Duodenum (tissue), 1 donor: ENCODE results near the gene PHGDH.

- PRO-cap, result no peak
Observed at GRCh38 chr1:117363377-117364429, 3.5 kb upstream of the MAN1A2 start.

DNA sequence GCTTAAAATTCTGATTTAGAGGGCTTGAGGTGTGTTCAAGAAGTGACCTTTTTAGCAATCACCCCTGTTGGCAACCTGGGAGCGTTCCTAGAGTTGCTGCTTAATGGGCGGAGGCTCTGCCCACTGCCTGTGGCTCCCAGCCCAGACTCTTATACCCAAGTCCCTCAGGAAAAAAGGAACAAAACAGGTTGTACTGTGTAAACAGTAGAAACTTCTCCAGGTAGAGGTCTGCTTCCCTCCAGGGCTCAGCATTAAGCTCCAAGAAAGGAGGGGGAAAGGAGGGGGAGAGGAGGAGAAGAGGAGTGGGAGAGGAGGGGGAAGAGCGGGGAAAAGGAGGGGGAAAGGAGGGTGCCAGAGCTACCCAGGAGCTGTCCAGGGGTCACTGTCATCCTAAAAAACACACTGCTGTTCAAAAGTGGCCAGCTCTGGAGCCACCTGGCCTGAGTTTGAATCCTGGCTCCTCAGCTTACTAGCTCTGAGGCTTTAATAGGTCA, 14.5 kb upstream of the TENT5C start:
- PRO-cap, result no peak

DNA sequence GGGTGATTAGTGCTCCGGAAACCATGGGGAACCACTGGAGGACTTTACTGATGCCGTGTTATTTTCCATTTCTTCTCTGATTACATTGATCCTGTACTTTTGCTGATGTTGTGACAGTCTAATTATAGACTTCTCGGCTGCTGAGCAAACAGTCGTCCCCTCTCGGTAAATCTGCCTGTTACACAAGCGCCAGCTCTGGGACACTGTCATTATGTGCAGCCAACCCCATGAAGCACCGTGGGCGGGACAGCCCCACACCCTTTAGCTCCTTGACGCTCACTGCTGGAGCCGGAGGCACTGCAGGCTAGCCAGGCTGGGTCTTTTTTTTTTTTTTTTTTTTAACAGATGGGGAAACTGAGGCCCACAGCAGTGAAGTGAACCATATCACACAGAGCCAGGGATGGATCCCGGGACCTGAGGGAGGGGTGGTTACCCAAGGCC, 6.0 kb upstream of the TENT5C start:
- PRO-cap, result no peak

- PRO-cap, result no peak
Observed at GRCh38 chr1:117632938-117633216, 27.0 kb downstream of the TENT5C start.

- PRO-cap, result no peak
Observed at GRCh38 chr1:117930439-117931075, 1.0 kb downstream of the WDR3 start.

GRCh38 chr1:118852212-118852411, 136.0 kb downstream of the TBX15 start:
- PRO-cap, result no peak

DNA sequence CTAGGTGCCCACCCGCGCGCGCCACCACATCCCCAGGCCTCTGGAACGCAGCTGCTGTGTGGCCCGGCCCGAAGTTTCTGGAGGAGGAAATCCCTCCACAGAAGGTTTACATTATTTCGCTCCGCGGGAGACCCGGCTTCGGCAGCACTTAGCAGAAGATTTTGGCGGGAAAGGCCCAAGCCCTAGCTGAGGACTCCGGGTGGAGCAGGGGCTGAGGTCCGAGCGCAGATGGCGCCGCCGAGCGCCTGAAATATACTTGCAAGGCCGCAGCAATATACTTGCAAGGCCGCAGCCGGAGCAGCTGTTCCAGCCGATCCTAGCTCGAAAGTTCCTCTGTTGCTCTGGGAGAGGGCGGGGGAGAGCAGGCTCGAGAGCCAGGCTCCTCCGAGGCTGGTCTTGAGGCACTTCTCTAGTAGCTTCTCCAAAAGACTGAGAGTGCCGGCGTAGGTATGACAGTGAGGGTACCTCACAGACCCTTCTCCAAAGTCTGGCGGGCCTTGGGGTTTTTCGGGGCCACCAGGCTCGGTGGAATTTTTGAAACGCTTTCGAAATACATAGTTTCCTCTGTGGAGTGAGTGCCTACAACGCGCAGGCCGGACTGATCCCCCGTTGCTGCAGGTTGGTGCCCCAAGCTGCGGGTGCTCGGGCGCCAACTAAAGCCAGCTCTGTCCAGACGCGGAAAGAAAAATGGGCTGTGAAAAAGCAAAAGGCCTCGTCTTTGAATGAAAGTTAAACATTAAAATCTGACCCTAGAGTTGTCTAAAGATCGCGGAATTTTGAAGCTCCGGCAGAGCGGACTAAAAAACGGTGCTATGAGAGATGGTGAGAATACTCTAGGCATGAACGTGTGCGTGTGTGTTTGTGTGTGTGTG, 3.7 kb downstream of the TBX15 start:
- PRO-cap, result no peak

GRCh38 chr1:119046681-119047470, 58.7 kb upstream of the TBX15 start:
- PRO-cap, result no peak

- PRO-cap, result no peak
Observed at GRCh38 chr1:119177395-119177877, 37.0 kb upstream of the WARS2 start.

- PRO-cap, result no peak
Observed at GRCh38 chr1:119646542-119646951, 1.5 kb downstream of the ZNF697 start.

DNA sequence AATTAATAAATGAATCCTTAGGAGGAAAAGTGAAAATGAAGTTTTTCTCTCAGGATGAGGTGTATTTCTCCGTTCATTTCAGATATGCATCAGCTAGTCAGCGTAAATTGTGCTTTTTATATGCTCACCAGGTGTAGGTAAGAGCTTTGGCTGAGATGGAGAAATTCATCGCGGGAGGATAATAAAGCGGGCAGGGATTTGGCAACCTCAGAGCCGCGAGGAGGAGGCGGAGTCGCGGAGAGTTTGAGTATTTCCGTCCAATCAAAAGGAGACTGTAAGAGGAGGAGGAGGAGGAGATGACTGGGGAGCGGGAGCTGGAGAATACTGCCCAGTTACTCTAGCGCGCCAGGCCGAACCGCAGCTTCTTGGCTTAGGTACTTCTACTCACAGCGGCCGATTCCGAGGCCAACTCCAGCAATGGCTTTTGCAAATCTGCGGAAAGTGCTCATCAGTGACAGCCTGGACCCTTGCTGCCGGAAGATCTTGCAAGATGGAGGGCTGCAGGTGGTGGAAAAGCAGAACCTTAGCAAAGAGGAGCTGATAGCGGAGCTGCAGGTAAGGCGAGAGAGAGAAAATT, at the start of gene PHGDH:
Gene PHGDH, plus strand, starts transcription at position 329 of the 577 bp plus-strand sequence.
- PRO-cap, result unidirectional peak, plus-strand start at position 279 of the sequence; unidirectional peak, plus-strand start at position 331 of the sequence

DNA sequence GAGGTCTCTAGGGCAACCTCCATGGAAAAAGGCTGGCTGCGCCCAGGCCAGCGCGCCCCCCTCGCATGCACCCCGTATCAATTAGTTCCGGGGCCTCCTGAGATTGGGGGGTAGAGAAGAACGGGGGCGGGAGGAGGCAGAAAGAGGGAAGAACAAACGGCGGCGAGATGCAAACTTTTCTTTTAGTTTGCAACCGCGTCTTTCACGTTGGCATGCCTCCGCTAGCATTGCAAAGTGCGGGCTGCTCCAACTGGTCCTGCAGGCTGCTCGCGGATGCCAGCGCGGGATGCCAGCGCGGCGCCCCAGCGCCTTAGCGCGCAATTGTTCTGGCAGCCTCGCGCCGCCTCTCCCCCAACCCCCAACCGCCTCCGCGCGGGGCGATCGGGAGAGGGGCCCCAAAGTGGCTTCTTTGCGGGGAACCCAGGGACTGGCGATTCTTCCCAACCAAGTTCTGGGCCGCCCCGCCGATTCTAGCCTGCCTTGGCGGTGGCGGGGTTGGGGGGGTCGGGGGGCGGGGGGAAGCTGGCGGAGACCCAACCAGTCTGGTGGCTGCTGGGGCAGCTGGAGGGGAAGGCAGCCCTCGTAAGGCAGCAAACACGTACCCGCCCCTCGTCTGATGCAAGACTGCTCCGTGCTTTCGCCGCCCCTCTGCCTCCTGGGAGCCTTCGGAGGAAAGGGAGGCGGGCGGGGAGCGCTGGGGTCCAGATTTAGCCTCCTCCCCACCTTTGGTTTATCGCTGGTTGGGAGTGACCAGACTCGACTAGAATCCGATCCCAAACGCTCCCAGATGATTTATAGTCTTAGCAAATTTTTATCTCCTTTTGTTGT, 663 bp downstream of the PHGDH start:
- PRO-cap, result no peak

- PRO-cap, result no peak
Observed at GRCh38 chr1:119744774-119745726, 23.7 kb downstream of the HMGCS2 start.

DNA sequence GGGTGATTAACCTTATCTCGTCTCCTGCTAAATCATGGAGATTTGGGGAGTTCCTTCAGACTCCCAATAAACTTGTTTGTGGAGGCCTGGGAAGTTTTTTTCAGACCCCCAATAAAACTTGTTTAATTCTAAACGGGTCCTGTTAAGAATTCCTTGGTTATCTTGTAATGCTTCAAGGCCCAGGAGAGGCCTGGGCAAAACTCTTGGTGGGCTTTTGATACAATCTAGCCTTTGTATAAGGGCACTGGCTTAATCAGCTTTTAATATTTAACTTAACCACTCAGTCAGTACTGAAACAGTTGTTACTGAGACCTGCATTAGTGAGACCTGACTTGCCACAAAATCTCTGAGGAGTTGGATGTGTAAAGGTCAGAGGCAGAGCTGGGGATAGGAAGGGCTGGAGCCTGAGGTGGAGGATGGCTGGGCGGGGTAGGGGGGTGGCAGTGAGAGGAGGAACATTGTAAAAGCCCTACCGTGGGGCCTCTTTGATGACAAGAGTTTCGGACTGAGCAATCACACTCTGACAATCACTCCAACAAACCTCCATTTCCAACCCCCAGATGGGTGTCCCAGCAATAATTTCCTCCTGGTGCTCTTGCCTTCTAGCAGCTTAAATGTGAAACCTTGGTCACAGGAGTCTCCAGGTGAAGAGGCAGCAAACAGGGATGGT, 6.3 kb upstream of the HMGCS2 start:
- PRO-cap, result no peak

DNA sequence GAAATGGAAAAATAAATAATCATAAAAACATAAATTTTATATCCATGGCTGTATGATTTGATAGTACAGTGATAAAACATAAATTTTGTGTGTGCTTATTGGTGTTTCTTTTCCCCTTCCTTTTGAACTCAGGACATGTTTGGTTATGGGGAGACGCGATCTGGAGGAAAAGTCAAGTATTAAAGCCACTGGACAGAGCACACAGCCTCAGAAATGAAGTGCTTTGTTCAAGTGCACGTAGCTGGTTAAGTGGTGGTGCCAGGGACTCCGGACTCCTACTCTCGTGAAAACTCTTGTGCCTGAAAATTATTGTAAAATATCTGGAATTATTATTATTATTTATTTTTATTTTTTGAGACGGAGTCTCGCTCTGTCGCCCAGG, 9.7 kb upstream of the HMGCS2 start:
- PRO-cap, result no peak

DNA sequence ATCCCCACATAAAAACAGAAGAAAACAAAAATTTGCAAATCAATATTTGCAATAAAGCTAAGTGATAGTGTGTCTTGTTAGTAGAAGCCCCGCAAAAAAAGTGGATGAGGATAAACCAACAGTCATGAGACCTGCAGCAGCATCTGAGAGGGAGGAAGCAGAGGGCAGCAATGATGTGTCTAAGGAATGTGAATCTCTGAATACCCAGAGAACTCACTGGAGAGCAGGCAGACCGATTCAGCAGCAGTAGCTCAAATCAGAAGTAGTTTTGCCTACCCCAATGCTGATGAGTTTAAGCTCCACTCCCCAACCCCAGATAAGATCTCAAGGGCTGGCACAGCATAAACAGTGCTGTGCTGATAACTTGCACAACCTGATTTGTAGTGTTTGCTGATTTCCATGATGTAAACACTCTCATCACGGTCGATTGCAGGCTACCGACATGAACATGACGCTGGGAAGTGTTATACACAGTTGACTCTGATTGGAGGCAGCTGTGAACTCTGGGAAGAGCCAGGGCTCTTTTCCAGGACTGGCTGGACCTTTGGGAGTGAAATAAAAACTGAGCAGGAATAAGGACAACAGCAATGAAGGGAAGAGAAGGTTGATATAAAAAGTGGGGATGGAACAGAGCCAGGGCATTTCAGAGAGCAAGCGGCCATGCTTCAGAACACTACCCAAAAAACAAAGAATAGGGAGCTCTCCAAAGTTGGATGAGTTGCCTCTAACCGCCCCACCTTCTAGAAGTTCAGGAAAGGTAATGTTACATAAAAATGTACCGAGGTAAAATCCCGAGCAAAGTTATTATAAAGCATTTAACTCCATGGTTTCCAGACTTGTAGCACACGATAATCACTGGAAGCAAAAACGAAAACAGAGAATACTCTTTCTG, 11.3 kb upstream of the HMGCS2 start:
- PRO-cap, result no peak

GRCh38 chr1:119917482-119918036, 21.2 kb upstream of the ADAM30 start:
- PRO-cap, result no peak

- PRO-cap, result no peak
Observed at GRCh38 chr1:120277576-120277945, 101.2 kb upstream of the SEC22B start.

DNA sequence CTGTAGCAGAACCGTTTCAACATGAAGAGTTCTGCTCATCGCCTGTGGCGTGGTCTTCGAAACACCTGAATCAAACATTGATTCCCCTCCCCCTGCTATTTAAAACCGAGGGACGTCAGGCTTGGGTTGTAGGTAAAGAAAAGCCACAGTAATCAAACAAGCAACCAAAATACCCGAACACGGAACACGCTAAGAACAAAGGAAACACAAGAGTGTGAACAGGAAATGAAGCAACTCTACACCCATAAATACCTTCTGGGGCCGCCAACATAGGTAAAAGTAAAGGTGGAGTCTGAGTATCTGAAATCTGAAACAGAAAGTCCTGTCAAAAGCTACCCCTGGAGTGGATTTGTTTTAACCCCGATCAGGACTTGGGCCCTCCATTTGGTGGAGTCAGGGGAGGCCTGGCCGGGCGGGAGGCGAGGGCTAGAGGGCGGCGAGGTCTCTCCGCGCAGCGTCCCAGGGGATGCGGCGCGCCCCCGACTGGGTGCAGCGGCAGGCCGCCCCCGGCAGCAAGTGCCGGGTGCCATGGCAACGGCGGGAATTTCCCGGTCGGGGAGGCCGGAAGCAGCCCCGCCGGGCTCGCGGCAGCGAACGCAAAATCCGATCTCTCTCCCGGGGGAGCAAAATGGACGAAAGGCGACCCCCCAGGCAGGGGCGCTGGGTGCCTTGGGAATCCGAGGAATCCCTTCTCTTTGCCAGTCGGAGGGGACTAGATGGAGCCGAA, 74.2 kb upstream of the NBPF8 start:
- PRO-cap, result no peak

- PRO-cap, result no peak
Observed at GRCh38 chr1:120465949-120466455, 51.2 kb downstream of the NBPF8 start.